ENCODE measurements around the genes DNM1L, ABCD2 and PDZRN4.

GRCh38 chr12:32628804-32629264, 50.3 kb upstream of the DNM1L start:
- PRO-cap, result no peak

DNA sequence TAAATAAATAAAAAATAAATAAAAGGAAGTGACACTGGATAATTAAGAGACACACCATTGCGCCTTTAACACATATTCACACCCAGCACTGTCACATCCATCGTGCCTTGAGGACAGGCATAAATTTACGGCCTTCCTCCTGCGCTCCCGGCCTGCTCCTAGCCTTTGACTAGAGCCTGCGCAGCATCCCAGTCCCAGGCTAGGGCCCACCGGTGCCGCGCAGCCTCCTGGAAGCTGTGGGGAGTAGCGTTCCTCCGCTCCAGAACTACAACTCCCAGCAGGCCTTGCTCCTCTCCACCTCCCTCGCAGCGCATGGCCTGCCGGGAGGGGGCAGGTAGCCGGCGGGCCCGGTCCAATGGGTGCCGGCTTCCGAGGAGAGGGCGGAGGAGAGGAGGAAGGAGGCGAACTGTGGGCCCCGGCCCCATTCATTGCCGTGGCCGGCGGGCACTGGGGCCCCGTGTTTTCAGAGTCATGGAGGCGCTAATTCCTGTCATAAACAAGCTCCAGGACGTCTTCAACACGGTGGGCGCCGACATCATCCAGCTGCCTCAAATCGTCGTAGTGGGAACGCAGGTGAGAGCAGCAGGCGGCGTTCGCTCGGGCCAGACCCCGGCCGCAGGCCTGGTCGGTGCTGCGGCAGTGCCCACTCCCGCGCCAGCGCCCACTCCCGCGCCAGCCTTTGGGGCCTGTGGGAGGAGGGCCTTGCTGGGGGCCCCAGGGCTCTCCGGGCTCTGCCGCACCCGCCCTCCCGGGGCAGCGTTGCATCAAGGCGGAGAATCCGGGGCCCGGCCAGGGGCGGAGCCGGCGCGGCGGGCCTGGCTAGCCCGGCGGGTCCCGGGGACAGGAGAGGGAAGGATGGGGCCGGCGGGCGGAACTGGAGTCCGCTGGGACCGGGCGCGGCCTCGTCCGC, at the start of gene DNM1L:
TSS of gene DNM1L (plus strand) at position 409 of the 910 bp plus-strand sequence.
- PRO-cap, result bidirectional peak, plus-strand start at position 383 of the sequence, minus-strand start at position 267 of the sequence; bidirectional peak, plus-strand start at position 843 of the sequence, minus-strand start at position 688 of the sequence

DNA sequence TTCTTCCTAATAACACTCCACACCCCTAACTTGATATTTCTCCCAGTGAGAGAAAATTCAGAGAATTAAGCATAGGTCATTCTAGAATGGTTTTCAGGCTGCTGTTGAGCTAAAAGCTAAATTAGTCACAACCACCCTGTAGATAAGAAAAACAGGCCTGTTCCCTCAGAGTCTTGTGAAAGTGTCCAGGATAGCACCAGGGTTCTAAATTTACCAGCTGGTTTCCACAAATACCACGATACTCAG, 65.9 kb upstream of the YARS2 start:
- PRO-cap, result no peak

DNA sequence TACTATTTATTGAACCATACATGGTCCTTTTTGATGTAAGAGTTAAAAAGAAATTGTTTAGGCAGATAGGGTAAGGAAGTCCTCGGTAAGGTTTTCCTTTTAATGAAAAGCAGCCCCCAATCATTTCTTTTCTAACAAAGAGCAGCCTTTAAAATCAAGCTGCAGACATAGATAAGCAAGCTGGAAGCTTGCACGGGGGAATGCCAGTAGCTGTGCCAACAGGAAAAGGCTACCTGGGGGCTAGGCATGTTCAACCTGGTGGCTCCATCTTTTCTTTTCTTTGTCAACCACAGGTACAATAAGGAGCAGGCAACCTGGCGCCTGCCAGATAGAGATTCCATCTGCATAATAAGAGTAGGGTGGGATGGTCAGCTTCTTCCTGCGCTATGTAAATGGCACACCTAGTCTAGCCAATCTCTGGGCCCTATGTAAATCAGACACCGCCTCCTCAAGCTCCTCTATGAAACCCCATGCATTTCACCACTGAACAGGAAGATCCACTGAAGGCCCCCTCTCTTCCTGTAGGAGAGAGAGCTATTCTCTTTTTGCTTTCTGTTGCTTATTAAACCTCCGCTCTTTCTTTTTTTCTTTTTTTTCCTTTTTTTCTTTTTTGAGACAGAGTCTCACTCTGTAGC, 87.4 kb upstream of the PKP2 start:
- PRO-cap, result no peak

GRCh38 chr12:33988777-33989130, 33.5 kb upstream of the ALG10 start:
- PRO-cap, result no peak

DNA sequence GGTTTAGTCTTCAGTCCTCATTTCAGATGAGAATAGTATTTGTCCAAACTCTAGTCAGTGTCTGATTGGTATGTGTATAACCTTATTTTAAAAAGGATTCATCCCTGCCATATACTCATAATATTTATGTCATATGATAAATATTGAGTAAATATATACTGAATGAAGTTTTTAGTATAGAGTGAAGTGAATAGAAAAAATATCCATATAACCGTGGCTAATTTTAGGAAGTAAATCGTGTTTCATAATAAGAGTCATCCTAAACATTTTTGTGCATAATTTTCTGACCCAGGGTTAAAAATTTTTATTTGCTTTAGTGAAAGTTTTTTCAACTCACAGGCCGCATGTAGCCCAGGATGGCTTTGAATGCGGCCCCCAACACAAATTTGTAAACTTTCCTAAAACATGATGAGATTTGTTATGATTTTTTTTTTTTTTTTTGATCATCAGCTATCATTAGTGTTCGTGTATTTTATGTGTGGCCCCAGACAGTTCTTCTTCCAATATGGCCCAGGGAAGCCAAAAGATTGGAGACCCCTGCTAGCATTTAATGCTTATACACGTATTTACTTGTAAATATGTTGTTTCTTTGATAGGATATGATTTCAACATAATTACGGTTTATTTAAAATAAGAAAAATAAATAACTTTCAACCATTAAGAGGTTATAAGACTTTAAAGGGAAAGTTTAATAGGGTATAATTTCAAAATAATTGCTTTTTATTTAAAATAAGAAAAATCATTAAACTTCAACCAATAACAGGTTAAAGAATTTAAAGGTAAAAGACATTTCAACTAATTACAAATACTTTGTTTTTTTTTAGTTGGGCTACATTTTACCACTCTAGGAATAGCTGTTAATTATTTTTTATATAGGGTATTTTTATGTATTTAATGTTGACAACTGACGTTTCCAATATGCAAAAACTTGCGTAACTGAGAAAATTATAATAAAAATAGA, 9.4 kb downstream of the ALG10 start:
- PRO-cap, result no peak

DNA sequence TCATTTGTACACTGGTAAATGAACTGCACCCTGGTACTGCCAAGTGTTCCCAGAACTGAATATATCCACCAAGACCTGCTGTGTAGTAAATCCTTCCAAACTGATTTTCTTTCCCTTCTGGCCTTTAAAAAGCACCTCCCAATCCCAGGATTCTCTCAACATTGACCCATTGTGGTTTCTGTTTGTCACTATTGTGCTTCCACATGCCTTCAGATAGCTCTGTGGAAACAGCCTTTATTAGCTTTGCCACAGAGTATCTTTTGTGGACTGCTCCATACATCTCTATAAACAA, 954 bp upstream of the KIF21A start:
- PRO-cap, result no peak

GRCh38 chr12:39619634-39620645, at the start of gene ABCD2:
TSS of gene ABCD2 (minus strand) at chr12:39619803.
- PRO-cap, result bidirectional peak, plus-strand start at chr12:39620104, minus-strand start at chr12:39619803

- PRO-cap, result no peak
These were observed 2.7 kb upstream of the ABCD2 start for GRCh38 chr12:39622231-39622710.

DNA sequence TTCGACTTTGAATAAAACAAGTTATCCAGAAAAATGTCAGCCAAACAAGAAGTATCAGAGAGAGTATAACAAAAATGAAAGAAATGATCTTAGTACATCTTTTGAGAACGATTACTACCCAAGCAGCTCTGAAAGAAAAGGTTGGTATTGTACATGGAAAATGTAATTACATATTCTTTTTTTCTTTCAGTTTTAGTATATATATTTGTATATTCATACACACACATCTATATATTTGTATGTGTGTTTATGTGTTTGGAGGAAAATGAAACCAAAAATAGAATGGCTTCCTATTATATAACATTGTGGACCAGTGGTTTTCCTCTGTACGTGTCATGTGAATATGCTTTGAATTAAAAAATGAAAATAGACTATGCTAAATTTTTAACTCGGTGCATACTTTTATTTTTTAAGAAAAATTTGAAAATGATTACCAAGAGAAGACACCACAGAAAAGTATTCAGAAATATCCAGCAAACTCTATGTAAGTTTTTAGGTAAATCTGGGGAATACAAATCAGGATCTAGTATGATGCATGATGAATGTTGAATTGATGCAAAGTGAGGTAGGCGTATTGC, 57.1 kb downstream of the C12orf40 start:
- PRO-cap, result no peak

DNA sequence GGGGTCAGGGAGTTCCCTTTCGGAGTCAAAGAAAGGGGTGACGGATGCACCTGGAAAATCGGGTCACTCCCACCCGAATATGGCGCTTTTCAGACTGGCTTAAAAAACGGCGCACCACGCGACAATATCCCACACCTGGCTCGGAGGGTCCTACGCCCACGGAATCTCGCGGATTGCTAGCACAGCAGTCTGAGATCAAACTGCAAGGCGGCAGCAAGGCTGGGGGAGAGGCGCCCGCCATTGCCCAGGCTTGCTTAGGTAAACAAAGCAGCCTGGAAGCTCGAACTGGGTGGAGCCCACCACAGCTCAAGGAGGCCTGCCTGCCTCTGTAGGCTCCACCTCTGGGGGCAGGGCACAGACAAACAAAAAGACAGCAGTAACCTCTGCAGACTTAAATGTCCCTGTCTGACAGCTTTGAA, 127.4 kb downstream of the SLC2A13 start:
- PRO-cap, result no peak

DNA sequence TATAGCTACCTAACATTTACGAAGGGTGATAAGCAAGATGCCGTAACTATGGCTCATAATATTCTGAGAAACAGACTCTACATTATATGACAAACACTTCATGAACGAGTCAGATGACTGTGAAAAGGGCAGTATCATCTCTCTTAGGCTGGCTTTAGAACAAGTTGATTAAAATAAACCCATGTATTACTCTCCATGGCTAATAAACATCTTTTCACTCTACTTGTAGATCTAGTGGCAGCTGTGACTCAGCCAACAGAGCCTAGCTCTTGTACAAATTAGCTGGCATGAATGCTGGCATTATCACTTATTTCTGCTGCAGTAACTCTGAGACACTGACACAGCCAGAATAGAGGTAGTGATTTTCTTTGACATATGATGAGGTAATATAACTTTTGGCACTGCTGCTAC, 47.1 kb downstream of the SLC2A13 start:
- PRO-cap, result no peak

- PRO-cap, result no peak
These were observed 97.2 kb downstream of the LRRK2 start for GRCh38 chr12:40321897-40322555.

- PRO-cap, result no peak
These were observed at the start of gene PDZRN4 for GRCh38 chr12:41187906-41189052. TSS of gene PDZRN4 (plus strand) at chr12:41188320.

DNA sequence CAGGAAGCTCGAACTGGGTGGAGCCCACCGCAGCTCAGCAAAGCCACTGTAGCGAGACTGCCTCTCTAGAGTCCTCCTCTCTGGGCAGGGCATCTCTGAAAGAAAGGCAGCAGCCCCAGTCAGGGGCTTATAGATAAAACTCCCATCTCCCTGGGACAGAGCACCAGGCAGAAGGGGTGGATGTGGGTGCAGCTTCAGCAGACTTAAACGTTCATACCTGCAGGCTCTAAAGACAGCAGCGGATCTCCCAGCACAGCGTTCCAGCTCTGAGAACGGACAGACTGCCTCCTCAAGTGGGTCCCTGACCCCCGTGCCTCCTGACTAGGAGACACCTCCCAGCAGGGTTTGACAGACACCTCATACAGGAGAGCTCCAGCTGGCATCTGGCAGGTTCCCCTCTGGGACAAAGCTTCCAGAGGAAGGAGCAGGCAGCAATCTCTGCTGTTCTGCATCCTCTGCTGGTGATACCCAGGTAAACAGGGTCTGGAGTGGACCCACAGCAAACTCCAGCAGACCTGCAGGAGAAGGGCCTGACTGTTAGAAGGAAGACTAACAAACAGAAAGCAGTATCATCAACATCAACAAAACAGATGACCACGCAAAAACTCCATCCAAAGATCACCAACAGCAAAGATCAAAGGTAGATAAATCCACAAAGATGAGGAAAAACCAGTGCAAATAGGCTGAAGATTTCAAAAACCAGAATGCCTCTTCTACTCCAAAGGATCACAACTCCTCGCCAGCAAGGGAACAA, 92.7 kb downstream of the PDZRN4 start:
- PRO-cap, result no peak

GRCh38 chr12:41281366-41281856, 93.3 kb downstream of the PDZRN4 start:
- PRO-cap, result no peak

GRCh38 chr12:41331605-41332282, 143.6 kb downstream of the PDZRN4 start:
- PRO-cap, result no peak

GRCh38 chr12:42083571-42084281, 60.9 kb downstream of the GXYLT1 start:
- PRO-cap, result no peak

DNA sequence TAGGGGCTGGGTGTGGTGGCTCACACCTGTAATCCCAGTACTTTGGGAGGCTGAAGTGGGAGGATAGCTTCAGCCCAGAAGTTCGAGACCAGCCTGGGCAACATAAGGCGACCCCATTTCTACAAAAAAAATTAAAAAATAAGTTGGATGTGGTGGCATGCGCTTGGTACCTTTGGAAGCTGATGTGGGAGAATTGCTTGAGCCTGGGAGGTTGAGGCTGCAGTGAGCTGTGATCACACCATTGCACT, 38.3 kb downstream of the PPHLN1 start:
- PRO-cap, result no peak

GRCh38 chr12:42549900-42550254, 39.7 kb downstream of the PRICKLE1 start:
- PRO-cap, result no peak